Right atrium auricular region (tissue), 2 donors: Measurements from ENCODE around the gene GTF3C6.

GRCh38 chr6:109439649-109440150, 728 bp downstream of the PPIL6 start:
- PRO-cap: no peak
- RAMPAGE, long total RNA, 2 experiments: no peak in any of the 2 experiments

DNA sequence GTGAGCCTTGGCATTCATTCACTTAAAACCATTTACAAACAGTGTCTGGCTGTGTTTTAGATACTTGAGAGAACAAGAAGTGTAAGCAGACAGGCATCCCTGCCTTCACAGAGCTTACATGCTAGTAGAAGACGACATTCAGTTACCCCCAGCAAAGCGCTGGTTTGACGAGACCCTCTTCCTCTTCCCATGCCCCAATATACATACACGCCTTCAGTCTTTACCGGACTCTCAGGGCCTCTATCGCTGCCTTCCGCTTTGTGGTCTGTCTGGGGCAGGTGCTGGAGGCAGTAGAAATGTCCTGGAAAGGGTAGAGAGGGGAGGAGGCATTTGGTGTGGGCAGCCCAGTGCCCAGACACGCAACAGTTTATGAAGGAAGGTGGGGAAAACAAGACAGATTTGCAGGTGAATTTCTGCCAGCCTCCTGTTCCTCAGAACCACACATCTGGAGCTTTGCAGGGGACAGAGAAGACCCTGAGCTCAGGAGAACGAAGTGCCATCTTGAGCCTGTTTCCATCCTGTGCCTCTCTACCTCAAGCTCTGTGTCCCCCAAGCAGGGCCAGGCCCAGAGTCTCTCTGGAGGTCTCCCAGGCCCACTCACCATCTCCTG, 6.1 kb downstream of the SMPD2 start:
- PRO-cap: no peak
- RAMPAGE, long total RNA, 2 experiments: no peak in any of the 2 experiments

DNA sequence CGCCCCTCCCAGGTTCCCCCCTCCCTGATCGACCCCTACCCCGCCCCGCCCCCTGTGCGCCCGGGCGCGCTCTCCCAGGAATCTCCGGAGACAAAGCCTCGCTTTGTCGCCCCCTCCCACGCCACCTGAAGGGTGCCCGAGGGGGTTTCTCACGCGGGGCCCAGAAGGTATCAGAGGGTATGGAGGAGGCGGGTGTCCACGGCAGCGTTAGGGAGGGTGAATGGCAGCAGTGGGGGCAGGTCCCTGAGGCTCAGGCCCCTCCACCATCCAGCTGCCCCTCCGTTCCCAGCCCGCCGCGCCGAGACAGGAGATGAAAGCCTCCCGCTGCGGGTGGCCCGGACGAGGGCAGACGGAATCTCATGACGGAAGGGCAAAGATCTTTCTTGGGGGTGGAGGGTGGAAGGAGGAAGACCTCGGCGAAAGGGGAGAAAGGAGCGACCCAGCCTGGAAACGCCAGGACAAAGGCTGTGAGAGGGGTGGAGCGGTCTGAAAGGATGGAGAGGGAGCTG, 510 bp downstream of the MICAL1 start:
- PRO-cap: no peak
- RAMPAGE, long total RNA, 2 experiments: no peak in any of the 2 experiments

DNA sequence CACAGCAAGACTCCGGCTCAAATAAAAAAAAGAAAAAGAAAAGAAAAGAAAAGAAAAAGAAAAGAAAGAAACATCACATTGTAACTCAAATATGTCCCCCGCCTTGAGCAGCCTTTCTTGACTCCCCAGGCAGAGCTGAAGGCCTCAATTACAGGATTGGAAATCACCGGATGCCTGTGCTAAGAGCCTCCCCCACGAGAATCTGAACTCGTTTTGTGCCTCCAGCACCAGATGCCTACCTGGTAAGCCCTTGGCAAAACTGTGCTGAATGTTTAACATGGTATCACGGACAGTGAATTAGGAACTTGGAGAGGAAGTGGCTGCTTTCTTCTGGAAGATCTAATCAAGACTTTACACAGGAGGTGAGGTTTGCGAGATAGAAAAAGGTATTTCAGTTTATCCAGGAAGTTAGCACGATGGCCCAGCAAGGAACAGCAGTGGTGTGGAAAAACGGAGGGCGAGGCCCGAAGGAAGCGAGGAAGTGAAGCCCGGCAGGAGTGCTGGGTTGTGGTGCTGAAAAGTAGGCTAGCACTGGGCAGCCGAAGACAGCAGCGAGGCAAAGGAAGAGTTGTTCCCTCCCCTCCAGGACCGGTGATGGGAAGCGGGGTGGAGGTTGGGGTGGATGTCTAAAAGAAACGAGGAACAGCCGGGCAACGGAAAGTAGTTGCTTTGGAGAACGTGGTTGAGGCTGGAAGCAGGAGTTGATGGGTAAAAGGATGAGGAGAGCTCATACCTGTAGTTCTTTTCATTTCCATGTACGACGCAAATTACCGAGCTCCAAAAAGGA, 1.5 kb downstream of the METTL24 start:
- PRO-cap: no peak
- RAMPAGE, long total RNA, 2 experiments: no peak in any of the 2 experiments

- PRO-cap: no peak
- RAMPAGE, long total RNA, 2 experiments: no peak in any of the 2 experiments
Observed at GRCh38 chr6:110511519-110511904, 35.1 kb upstream of the SLC22A16 start.

DNA sequence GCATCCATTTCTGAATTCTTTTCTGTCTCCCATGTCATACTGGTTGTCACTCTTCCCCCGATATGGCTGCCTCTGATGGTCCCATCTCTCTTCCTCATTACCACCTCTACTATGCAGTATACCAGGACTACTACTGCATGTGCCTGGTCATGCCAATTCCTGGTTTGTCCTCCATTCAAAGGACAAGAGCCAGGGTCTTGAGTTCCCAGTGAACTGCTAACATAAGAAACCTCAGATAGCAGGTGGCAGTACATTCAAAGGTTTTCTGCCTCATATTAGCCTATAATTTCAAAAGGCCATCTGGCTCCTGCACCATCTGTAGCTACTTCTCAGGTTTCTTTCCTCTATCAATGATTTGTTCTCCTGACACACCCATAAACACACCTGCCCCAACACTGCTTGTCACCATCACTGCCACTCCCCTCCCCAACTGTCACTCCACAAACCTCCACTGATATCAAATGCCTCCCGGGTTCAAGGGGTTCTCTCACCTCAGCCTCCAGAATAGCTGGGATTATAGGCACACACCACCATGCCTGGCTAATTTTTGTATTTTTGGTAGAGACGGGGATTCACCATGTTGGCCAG, 152.7 kb upstream of the SLC22A16 start:
- PRO-cap: no peak
- RAMPAGE, long total RNA, 2 experiments: no peak in any of the 2 experiments

DNA sequence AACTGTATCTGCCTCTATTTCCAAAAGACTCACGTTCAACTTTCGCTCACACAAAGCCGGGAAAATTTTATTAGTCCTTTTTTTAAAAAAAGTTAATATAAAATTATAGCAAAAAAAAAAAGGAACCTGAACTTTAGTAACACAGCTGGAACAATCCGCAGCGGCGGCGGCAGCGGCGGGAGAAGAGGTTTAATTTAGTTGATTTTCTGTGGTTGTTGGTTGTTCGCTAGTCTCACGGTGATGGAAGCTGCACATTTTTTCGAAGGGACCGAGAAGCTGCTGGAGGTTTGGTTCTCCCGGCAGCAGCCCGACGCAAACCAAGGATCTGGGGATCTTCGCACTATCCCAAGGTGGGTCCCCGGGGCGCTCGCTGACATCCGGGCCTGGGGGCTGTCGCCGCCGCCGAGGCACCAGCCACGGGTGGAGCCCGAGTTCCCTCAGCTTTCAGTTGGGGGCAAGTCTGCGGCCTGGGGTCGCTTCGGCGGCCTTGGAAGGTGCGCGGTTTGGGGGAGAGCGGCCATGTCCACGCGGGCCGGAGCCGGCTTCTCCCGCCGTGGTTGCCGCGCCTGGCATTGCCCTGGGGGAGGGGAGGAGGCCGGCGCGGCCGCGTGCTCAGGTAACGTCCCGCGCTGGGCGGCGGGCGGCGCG, 405 bp downstream of the AMD1 start:
- PRO-cap: unidirectional peak, plus-strand start at position 136 of the sequence
- RAMPAGE, long total RNA, 2 experiments: no peak in any of the 2 experiments

DNA sequence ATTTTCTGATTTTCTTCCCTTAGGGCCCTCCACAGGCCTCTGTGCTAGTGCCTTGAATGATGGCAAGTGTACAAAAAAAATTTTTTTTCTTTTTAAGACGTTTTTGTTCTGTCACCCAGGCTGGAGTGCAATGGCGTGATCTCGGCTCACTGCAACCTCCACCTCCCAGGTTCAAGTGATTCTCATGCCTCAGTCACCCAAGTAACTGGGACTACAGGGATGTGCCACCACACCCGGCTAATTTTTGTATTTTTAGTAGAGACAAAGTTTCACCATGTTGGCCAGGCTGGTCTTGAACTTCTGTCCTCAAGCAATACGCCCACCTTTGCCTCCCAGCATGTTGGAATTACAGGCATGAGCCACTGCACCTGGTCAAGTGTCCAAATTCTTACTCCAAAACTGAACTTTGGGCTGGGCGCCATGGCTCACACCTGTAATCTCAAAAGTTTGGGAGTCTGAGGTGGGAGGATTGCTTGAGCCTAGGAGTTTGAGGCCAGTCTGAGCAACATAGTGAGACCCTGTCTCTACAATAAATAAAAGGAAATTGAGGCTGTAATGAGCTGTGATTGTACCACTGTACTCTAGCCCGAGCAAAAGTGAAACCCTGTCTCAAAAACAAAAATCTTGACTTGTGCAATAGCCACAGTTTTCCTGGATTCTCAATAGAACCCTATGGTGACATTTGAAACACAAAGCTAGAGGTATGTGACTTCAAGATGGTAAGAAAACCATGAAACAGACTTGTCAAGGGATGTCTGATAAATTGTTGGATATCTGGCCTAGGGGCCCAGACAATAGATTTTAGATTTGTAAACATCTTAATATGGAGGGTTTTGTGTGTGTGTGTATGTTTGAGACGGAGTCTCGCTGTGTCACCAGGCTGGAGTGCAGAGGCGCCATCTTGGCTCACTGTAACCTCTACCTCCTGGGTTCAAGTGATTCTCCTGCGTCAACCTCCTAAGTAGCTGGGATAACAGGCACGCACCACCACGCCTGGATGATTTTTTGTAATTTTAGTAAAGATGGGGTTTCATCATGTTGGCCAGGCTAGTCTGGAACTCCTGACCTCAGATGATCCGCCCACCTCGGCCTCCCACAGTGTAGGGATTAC, 22.4 kb downstream of the AMD1 start:
- PRO-cap: no peak
- RAMPAGE, long total RNA, 2 experiments: no peak in any of the 2 experiments

- PRO-cap: bidirectional peak, plus-strand start at chr6:110958747, minus-strand start at chr6:110958593
- RAMPAGE, long total RNA, 2 experiments: start-site peak on the plus strand in 2 of 2 experiments, at chr6:110958475-110958764 at its widest, 96 to 1,591 reads per replicate
Observed at GRCh38 chr6:110958313-110959379, at the start of gene GTF3C6. Gene GTF3C6, plus strand, starts transcription at chr6:110958706.

DNA sequence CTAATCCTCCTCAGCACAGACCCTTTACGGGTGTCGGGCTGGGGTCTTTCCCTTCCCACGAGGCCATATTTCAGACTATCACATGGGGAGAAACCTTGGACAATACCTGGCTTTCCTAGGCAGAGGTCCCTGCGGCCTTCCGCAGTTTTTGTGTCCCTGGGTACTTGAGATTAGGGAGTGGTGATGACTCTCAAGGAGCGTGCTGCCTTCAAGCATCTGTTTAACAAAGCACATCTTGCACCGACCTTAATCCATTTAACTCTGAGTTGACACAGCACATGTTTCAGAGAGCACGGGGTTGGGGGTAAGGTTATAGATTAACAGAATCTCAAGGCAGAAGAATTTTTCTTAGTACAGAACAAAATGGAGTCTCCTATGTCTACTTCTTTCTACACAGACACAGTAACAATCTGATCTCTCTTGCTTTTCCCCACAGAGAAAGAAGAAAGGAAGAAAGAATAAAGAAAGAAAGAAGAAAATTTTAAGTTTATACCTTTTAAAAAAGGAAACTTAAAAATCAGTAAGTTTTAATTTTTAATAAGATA, 3.4 kb upstream of the MFSD4B start:
- PRO-cap: no peak
- RAMPAGE, long total RNA, 2 experiments: no peak in any of the 2 experiments

DNA sequence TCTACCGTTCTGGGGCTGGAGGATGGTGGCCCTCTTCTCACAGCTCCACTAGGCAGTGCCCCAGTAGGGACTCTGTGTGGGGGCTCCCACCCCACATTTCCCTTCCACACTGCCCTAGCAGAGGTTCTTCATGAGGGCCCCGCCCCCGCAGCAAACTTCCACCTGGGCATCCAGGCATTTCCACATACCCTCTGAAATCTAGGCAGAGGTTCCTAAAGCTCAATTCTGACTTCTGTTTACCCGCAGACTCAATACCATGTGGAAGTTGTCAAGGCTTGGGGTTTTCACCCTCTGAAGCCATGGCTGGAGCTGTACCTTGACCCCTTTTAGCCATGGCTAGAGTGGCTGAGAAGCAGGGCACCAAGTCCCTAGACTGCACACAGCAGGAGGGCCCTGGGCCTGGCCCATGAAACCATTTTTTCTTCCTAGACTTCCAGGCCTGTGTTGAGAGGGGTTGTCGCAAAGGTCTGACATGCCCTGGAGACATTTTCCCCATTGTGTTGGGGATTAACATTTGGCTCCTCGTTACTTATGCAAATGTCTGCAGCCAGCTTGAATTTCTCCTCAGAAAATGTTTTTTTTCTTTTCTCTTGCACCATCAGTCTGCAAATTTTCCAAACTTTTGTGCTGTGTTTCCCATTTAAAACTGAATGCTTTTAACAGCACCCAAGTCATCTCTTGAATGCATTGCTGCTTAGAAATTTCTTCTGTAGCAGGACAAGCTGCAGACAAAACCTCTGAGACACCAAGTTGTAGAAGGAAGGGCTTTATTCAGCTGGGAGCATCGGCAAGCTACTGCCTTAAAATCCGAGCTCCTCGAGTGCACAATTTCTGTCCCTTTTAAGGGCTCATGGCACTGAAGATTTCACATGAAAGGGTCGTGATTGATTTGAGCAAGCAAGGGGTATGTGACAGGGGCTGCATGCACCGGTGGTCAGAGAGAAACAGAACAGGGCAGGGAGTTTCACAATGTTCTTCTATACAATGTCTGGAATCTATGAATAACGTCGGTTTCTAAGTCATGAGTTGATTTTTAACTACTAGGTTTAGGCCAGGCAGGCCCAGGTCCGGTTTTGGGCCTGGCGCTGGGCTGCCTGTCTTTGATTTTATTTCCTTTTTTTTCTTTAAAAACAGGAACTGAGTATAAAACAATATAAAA, 24.7 kb downstream of the MFSD4B start:
- PRO-cap: no peak
- RAMPAGE, long total RNA, 2 experiments: no peak in any of the 2 experiments

- PRO-cap: no peak
- RAMPAGE, long total RNA, 2 experiments: no peak in any of the 2 experiments
Observed at GRCh38 chr6:111554743-111555638, 50.7 kb downstream of the TRAF3IP2 start.

- PRO-cap: bidirectional peak, plus-strand start at chr6:111625823, minus-strand start at chr6:111625653
- RAMPAGE, long total RNA, 2 experiments: no peak in any of the 2 experiments
Observed at GRCh38 chr6:111625424-111626032, 19.9 kb upstream of the TRAF3IP2 start.

DNA sequence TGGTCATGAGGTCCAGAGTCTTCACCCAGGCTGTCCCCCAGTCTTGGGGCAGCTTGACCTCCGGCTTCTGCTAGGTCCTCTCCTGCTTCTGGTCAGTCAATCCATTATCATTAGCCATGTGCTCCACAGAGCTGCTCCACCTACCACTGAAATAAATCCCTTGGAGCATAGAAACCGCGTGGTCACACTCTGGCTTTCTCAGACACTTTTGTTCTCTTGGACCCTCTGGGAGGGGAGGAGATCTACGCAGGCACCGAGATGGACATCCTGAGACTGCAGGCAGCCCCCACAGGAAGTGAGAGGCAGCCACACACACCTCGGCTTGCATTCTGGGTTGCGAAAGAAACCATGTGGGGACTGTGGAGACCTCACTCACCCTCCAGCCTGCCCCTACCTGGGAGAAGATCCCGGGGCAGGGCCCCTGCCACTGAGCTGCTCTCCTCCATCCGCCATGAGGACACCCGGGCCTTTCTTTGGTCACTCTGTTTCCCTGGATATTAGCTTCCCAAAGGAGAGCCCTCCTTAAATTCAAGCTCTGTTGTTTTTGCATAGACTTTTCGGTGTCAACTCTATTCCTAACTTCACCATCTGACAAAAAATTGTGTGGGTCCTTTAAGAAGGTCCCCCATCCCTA, 79.5 kb downstream of the FYN start:
- PRO-cap: no peak
- RAMPAGE, long total RNA, 2 experiments: no peak in any of the 2 experiments

DNA sequence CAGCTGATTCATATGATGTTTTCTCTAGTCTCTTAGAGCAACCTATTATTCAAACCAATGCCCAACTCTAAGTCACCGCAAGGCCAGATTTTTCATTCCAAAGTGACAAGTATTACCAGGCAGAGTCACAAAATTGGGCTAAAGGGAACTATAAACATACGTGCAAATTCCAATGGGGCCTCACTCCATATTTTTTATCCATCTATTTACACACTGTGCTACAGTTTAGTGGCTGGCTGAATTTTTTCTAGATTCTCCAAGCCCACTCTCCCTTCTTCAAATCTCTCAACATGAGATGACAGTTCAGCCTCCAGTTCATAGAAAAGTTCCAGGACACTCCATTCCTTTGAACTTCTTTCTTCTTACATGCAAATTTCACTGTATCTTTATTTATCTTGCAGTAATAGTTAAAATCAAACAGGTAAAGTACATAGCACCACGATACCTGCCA, 14.0 kb downstream of the FYN start:
- PRO-cap: no peak
- RAMPAGE, long total RNA, 2 experiments: no peak in any of the 2 experiments

DNA sequence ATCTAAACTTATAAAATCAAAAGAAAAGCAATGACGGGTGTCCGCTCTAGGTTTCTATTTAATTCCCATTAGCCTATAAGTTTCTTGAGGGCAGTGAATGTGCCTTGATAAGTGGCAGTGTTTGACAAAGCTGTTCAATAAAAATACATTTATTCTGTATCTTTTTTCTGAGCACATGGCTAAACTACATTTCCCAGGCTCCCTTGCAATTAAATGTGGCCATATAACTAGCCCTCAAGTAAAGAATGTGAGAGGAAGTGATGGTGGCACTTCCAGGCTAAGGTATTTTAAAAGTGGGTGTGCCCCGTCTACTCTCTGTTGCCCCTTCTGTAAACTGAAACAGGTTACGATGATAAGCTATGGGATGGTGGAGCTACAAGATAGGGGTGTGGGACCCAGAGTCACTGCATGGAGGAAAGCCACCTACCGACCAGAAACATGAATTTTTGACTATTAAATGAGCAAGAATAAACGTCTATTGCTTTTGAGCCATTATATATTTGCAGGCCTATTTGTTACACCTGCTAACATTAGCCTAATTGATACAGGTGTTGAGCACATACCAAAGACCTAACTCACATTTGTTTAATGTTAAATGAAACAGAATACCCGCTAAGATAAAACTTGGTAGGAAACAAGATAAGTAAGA, 3.2 kb downstream of the FYN start:
- PRO-cap: no peak
- RAMPAGE, long total RNA, 2 experiments: no peak in any of the 2 experiments

GRCh38 chr6:111908732-111909655, 35.7 kb upstream of the FYN start:
- PRO-cap: no peak
- RAMPAGE, long total RNA, 2 experiments: no peak in any of the 2 experiments

DNA sequence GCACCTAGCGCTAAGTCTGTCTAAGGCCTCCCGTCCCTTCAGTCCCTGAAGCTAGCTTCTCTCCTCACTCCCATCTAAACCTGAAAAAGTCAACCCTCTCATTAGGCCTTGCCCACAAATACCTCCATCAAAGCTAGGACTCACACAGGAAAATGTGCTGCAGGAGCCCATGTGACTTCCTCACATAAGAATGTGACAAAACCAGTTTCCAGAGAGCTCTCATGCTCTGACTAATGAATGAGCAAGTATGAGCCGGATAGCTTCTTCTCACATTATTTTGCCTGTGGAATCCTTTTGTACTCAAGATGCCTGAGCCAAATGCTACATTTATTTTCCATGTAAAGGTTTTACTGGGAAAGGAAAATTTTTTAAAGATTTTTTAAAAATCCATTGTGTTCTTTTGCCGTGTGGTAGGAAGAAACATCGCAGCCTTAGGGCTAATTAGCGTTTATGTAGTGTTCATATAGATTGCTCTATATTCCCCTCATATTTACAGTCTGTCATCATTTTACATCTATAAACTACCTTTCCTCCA, 68.7 kb upstream of the CCN6 start:
- PRO-cap: no peak
- RAMPAGE, long total RNA, 2 experiments: no peak in any of the 2 experiments

DNA sequence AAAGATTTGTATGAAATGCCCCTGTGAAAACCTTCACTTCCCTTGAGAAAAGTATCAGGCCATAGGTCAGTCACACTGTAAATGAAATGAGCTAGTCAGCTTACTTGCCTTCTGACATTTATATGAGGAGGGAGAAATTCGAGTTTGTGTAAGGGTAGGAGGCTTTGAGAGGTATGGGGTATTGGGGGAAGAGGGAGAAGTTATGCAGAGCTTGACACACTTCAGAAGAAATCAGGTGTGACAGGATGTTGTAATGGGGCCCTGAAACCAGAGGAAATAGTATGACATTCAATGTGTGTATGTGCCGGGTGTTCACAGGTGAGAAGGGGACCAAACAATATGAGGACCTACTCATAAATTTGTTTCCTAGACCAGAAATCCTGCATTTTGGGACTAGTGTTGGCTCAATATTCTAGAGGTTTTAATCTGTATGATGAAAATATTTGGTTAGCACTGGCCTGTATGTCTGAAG, 64.1 kb upstream of the CCN6 start:
- PRO-cap: no peak
- RAMPAGE, long total RNA, 2 experiments: no peak in any of the 2 experiments

- PRO-cap: no peak
- RAMPAGE, long total RNA, 2 experiments: no peak in any of the 2 experiments
Observed at GRCh38 chr6:112203813-112204532, 50.4 kb downstream of the LAMA4 start.